Vein endothelial cell (primary cell): ENCODE measurements around a stretch of chr4.

- CAGE, long polyA plus RNA: no peak
Observed at GRCh38 chr4:172155945-172156541, 342.8 kb downstream of the GALNTL6 start.

DNA sequence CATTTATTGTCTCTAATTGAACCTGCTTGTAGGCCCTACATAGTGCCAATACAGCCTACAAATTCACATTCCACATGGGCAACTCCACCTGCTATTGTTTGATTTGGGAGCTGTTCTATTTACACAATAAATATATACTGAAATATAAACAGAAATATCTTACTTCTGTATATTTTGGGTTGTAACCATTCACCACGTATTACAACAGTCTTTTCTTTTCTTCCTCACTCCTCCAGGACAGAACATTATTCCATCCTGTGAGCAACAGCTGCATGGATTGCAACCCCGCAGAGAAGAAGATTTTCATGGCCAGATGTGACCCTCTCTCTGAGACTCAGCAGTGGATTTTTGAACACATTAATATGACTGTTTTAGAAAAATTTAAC lies 128.9 kb upstream of the GALNT7 start:
- CAGE, long polyA plus RNA: no peak

GRCh38 chr4:173170356-173170607 lies 1.7 kb downstream of the GALNT7 start:
- CAGE, long polyA plus RNA: no peak

- CAGE, long polyA plus RNA: no peak
Observed at GRCh38 chr4:173506352-173507209, 23.4 kb downstream of the HAND2 start.

DNA sequence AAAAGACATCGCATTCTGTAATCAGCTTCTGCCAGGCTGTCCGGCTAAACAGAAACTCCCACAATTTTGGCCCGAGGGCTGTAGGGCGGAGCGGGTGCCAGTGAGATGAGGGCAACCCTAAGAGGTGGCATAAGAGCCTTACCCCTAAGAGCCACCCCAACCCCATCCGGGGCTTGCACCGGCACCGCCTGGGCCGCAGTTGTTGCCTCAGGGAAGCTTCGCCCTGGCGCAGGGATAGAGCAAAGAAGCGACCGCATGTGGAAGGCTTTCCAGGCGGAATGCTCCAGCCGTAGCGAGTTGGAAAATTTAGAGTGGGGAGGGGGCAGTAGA lies 8.3 kb downstream of the HAND2 start:
- CAGE, long polyA plus RNA: no peak

GRCh38 chr4:173536720-173537176 lies 6.7 kb upstream of the HAND2 start:
- CAGE, long polyA plus RNA: no peak

DNA sequence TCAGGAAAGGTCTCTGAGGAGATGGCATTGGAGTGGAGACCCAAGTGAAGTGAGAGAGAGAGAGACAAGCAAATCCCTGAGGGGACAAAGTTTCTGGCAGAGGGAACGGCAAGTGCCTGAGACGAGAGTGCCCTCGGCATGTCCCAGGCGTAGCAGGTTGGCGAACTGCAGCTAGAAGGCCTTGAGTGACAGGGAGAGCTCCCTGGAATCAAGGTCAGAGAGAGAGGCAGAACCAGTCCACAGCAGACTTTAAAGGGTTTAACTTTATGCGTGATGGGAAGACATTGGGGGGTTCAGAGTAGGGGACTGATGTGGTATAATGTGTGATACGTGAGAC lies 150.3 kb upstream of the HAND2 start:
- CAGE, long polyA plus RNA: no peak

GRCh38 chr4:173743978-173744280 lies 213.9 kb upstream of the HAND2 start:
- CAGE, long polyA plus RNA: no peak

GRCh38 chr4:174521885-174522216 lies 437 bp downstream of the HPGD start:
- CAGE, long polyA plus RNA: no peak

- CAGE, long polyA plus RNA: no peak
Observed at GRCh38 chr4:176726934-176727189, 65.9 kb downstream of the VEGFC start.

- CAGE, long polyA plus RNA: no peak
Observed at GRCh38 chr4:176791389-176792087, 1.2 kb downstream of the VEGFC start.

- CAGE, long polyA plus RNA: no peak
Observed at GRCh38 chr4:176793991-176794838, 1.5 kb upstream of the VEGFC start.

DNA sequence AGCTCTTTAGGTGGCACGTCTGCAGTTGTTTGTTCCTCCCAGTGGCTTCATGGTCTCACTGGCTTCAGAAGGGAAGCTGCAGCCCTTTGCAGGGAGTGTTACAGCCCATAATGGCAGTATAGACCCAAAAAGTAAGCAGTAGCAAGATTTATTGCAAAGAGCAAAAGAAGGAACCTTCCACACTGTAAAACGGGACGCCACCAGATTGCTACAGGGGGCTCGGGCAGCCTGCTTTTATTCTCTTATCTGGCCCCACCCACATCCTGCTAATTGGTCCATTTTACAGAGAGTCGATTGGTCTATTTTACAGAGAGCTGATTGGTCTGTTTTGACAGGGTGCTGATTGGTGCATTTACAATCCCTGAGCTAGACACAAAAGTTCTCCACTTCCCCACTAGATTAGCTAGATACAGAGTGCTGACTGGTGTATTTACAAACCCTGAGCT lies 164.1 kb upstream of the AGA start:
- CAGE, long polyA plus RNA: no peak

- CAGE, long polyA plus RNA: no peak
Observed at GRCh38 chr4:178378505-178378885, 936.3 kb upstream of the AGA start.

GRCh38 chr4:180861611-180862108 lies 1381.5 kb upstream of the TENM3 start:
- CAGE, long polyA plus RNA: no peak

DNA sequence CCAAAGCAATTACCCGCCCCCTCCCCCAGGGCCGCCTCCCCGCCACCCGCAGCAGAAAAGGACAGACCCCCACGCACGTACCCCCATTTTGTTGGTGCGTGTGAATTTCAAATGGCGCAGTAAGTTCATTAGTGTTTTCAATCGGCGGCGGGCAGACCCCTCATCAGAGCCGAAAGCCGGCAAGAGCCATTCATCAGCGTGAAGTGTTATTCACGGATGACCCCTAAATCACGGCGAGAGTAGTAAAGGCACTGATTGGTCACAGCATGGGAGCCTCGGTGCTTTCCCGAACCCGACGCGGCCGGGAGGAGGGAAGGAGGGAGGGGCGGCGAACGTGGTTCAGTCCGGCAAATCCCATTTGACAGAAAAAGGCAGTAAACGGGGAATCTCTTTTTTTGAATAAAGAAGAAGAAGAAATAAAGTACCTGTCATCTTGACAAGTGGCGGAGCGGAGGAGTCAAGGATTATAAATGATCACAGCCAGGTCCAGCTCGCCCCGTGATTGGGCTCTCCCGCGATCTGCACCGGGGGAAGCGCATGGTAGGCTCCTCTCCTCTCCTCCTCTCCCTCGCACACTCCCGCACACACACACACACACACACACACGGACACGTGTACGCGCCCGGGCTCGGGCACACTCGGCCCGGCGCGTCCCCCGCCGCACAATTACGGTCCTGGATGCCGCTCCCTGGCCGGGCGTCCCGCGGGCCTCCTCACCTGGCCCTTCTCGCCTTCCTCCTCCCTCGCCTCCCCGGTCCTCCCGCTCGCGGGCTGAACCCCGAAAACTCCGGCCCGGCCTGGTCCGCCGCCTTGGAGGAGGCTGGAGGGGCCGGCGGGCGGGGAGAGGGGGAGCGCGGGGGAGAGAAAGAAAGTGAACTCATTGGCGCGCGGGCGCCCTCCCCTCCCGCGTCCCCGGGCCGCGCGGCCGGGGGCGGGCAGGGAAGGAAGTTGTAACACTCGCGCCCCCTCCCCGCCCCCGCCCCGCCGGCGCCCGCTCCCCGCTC lies 99.3 kb upstream of the TENM3 start:
- CAGE, long polyA plus RNA: no peak

DNA sequence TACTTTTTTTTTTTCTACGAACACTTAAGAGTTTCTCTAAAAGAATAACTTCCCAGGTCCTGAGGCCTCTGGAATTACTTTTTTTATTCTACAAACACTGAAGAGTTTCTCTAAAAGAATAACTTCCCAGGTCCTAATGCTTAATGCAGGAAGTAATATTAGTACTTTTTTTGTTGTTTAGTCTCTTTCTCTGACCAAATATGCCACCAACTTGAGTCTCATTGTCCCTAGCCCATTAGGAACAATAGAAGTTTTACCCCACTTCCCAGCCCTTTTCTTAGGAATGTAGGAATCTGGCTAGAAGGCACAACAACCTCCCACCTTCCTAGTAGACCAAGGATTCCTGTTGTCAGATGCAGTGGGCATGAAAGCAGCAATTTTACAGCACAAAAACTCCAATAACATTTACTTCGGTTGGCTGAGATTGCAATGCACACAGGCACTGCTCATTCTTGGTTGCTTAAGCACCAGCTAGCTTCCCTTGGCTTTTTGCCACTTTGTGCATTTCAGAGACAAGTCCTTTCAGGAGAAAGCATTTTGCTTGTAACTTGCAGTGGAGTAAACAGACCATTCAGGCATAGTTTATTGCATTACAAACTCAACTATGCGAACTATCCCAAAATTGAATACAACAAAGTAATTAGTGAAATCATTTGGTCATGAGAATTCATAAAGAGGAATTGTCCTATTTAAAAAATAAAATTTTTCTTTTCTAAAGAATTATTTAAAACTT lies 312.8 kb downstream of the TENM3 start:
- CAGE, long polyA plus RNA: no peak

DNA sequence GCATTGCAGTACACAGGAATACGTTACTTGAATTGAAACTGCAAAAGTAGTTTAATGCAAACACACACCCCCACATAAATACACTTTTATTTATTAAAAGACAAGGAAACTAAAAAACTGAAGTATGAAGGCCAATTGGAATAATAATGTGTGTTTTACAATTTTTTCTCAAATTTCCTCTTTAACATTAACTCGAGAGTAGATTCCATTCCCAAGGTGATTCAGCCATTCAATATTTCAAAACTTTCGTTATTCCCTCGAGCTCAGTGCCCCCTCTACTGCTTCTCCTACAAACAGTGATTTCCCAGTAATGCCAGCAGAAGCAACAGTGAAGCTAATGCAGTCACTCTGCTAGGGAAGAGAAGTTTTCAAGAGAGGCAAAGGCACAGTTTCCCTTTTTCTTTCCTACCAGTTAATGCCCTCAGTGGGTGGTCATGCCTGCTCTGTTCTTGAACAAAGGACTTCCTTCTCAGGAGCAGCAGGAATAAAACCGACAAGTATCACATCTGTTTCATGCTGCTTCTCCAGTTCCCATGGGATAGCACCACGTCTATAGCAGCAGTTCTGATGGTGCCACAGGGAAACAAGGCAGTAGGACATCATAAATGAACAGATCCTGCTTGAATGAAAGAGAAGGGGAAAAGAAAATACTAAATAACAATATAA lies 317.1 kb downstream of the TENM3 start:
- CAGE, long polyA plus RNA: no peak

DNA sequence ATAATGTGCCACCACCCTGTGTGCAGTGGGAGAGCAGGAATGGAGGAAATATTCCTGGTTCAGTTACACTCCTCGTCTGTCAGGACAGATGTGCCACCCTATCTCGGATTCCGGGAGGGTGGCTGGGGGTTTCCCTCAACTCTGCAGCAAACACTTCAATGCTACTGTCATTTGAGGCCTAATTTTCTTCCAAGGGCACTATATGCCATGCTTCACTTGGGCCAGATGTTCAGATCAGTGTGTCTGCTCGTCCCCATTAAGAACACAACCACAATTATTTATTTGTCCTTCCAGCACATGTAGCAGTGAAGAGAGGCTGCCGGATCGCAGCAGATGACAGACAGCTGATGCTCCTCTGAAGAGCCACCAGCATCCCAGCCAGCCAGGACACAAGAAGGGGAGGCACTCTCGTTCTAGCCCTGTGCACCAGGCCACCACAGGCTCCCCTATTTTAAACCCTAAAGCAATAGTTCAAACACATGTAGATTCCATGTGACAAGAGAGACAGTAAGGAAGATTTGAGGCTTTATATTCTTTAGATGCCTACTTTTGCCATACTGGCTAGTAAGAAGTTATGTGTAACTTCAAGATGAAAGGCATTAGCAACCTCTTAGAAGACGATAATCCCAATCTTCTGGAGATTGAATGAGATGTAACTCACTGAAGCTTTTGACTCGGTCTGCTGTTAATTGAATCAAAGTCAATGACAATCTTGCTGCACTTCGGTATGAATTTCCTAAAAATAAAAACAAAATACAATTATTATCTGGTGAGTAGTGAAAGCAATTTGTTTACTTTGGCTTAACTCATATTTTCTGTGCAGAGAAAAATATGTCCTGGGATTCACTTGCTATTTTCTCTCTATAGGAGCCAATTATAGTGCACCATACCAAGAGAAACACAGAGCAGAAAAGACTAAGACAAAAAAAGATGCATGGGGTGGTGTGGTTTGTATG lies 26.2 kb downstream of the DCTD start:
- CAGE, long polyA plus RNA: no peak

GRCh38 chr4:182895746-182896327 lies 21.3 kb downstream of the DCTD start:
- CAGE, long polyA plus RNA: no peak